IMR-90 (cell line): ENCODE measurements around a stretch of chr5.

DNA sequence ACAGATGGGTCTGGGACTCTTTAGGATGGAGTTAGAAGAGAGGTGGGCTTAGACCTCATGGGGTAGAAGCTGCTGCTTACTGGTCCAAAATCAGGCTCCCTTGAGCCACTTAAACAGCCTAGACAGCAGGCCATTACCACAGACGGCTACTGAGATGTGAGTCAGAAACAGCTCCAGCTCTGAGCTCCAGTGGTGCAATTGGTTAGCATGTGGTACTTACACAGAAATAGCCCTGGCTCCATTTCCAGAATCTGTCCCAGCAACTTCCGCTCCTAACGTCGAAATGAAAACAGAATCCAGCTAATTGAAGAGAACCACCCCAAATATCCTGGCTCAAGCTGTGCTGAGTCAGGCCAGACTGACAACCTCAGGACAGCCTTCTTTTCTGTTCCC, 15.5 kb downstream of the C5orf15 start:
- RRBS = no CpG with 5 or more reads among the region's 4 CpGs
CAGE:
- cytosol, long polyA plus RNA = no peak
- long polyA plus RNA = no peak
- nucleus, long polyA plus RNA = no peak

- RRBS = 30% methylated on average over 5 of the region's 20 CpGs
CAGE:
- cytosol, long polyA plus RNA = no peak
- long polyA plus RNA = no peak
- nucleus, long polyA plus RNA = no peak
Measured at GRCh38 chr5:134113871-134114123, 684 bp upstream of the TCF7 start.

DNA sequence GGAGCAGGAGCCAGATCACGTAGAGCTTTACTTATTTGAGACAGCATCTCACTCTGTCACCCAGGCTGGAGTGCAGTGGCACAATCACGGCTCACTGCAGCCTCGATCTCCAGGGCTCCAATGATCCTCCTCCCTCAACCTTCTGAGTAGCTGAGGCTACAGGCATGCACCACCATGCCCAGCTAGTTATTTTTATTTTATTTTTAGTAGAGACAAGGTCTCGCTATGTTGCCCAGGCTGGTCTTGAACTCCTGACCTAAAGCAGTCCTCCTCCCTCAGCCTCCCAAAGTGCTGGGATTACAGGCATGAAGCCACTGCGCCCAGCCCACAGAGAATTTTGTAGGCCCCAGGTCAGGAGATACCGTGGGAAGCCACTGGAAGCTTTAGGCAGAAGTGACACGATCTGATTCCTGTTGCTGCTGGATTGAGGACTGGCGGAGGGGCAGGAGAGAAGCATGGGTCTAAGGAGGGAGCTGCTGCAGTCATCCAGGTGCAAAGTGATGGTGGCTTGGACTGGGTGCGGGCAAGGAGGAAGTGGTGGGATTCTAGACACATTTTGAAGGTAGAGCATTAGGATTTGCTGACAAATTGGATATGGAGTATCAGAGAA, 20.6 kb downstream of the TCF7 start:
- RRBS = no CpG with 5 or more reads among the region's 9 CpGs
CAGE:
- cytosol, long polyA plus RNA = no peak
- long polyA plus RNA = no peak
- nucleus, long polyA plus RNA = no peak

- RRBS = no CpG with 5 or more reads among the region's 11 CpGs
CAGE:
- cytosol, long polyA plus RNA = no peak
- long polyA plus RNA = no peak
- nucleus, long polyA plus RNA = no peak
Measured at GRCh38 chr5:134141030-134141963, 26.8 kb downstream of the TCF7 start.

DNA sequence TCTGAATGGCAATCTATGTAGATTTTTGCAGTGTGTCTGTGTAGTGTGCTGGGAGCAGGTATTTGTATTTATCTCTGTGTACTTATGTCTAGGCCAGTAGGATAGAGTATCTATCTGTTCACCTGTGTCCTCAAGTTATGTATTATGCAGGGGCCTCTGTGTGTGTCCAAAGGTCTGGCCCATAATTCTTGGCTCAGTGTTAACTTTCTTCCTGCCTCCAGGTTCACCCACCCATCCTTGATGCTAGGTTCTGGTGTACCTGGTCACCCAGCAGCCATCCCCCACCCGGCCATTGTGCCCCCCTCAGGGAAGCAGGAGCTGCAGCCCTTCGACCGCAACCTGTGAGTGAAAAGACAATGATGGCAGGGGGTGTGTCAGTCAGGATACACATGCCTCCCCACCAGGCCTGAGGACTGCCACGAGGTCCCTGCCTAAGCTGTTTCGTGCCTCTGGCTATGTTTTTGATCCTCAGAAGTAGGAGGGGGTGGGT, 27.5 kb downstream of the TCF7 start:
- RRBS = no CpG with 5 or more reads among the region's 5 CpGs
CAGE:
- cytosol, long polyA plus RNA = no peak
- long polyA plus RNA = no peak
- nucleus, long polyA plus RNA = no peak

DNA sequence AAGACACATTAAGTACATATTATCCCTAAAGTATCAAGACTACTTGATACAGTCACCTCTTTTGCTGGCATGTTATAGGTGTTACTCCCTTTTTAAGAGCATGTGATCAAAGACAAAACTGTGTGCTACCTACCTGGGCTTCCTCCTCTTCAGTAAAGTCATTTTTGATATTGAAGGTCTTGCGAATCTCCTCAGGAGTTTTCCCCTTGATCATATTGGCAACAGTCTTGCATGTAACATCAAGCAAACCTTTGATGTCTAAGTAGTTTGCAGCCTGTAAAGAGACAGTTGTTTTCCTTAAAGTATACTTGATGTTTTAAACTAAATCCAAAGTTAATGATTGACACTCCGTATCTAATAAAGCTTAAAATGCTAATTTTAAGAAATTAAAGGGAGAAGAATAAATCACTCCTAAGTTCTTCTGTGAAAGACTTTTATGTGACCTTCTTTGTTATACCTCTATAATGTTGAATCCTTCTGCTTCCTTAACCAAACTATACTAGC, 18.4 kb downstream of the SKP1 start:
- RRBS = no CpG with 5 or more reads among the region's 2 CpGs
CAGE:
- cytosol, long polyA plus RNA = start-site peak on the minus strand centred at position 201 of the sequence, 23 bp wide, 577 and 704 reads in 2 replicates
- long polyA plus RNA = start-site peak on the minus strand centred at position 199 of the sequence, 21 bp wide, 539 and 551 reads in 2 replicates
- nucleus, long polyA plus RNA = no peak

DNA sequence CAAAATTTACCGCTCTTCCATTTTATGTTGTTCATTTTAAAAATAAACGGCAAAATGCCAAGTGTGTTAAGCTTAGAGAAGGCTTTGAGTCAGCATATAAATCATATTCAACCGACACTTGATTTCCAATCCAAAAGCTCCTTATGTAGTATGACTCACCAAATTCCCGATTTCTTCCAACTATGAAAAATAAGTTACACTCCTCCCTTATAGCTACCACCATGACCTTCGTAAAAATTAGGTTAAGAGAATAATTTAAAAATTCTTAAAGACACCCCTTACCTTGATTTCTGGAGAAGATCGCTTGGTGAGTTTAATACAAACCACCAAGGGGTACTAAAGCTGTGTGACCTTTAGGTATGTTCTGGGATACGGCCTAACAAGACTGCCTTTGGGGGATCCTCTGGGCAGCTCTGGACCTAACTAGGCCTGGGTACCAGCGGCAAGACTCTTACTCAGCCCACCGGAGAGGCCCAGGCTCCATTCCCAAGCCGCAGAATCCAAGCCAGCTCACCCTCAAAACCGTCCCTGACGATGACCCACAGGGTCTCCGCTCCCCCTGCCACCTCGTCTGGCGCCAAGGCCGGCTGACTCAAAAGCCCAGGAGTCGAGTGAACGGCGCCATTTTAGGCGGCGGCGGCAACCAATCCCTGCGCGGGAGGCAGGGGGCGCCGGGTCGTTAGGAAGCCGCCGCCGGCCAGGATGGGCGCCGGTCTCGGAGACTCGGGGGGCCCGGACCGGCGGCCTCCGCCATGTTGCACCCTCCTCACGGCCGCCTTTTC, 755 bp downstream of the PPP2CA start:
- RRBS = 2% methylated on average over 7 of the region's 40 CpGs
CAGE:
- cytosol, long polyA plus RNA = no peak
- long polyA plus RNA = no peak
- nucleus, long polyA plus RNA = no peak

DNA sequence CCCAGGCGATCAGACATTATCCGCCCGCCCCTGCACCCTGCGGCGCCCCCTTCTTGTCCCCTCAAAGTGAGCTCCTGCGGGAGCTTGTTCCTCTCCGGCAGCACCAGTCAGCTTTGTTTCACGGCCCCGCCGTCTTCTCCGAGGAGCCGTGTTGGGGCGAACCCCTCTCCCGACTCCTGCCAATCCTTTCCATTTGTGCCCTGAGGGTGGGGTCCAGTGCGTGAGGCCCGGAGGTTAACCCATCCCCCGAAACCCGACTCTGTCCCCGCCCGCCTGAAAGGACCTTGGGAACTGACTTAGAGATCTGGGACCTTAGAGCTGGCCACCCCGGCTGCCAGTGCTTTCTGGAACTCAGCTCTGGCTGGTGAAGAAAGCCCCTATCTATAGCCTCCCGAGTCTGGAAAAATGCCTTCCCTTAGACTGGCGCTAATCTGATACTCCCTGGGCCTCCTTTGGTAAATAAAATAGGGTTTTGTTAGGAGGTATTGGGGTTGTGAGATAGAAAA, 614 bp downstream of the UBE2B start:
- RRBS = 2% methylated on average over 8 of the region's 23 CpGs
CAGE:
- cytosol, long polyA plus RNA = no peak
- long polyA plus RNA = no peak
- nucleus, long polyA plus RNA = no peak

- RRBS = no CpG with 5 or more reads among the region's 4 CpGs
CAGE:
- cytosol, long polyA plus RNA = no peak
- long polyA plus RNA = no peak
- nucleus, long polyA plus RNA = no peak
Measured at GRCh38 chr5:134398339-134399122, 13.2 kb downstream of the CDKN2AIPNL start.

GRCh38 chr5:134437915-134438471, 26.3 kb upstream of the CDKN2AIPNL start:
- RRBS = no CpG with 5 or more reads among the region's 4 CpGs
CAGE:
- cytosol, long polyA plus RNA = no peak
- long polyA plus RNA = no peak
- nucleus, long polyA plus RNA = no peak

GRCh38 chr5:134527938-134528664, 2.6 kb downstream of the JADE2 start:
- RRBS = 8% methylated on average over 2 of the region's 17 CpGs
CAGE:
- cytosol, long polyA plus RNA = no peak
- long polyA plus RNA = no peak
- nucleus, long polyA plus RNA = start-site peak on the minus strand at chr5:134528427-134528455, 12 and 10 reads in 2 replicates

- RRBS = no CpG with 5 or more reads among the region's 4 CpGs
CAGE:
- cytosol, long polyA plus RNA = no peak
- long polyA plus RNA = no peak
- nucleus, long polyA plus RNA = no peak
Measured at GRCh38 chr5:134541780-134542127, 16.3 kb downstream of the JADE2 start.

DNA sequence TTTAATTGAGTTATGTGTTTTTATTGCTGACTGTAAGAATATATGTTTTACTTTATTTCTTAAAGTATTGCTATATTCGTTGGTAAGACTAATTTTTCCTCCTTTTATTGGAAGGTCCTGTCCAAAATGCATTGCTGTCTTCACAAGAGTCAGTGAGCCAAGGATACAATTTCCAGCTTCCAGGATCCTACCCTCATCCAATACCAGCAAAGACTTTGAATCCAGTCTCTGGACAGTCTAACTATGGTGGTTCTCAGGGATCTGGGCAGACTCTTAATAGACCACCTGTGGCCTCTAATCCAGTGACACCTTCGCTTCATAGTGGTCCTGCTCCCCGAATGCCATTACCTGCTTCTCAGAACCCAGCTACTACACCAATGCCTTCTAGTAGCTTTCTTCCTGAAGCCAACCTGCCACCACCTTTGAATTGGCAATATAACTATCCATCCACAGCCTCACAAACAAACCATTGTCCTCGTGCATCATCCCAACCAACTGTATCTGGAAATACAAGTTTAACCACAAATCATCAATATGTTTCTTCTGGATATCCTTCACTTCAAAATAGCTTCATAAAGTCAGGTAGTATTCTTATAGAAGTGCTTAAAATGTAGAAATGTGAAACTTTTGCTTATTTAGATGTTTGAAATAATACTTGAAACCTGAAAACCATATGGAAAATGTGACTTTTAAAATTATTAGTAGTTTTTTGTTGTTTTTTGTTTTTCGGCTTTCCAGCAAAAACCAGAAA, 12.6 kb downstream of the SEC24A start:
- RRBS = no CpG with 5 or more reads among the region's 5 CpGs
CAGE:
- cytosol, long polyA plus RNA = no peak
- long polyA plus RNA = no peak
- nucleus, long polyA plus RNA = no peak

DNA sequence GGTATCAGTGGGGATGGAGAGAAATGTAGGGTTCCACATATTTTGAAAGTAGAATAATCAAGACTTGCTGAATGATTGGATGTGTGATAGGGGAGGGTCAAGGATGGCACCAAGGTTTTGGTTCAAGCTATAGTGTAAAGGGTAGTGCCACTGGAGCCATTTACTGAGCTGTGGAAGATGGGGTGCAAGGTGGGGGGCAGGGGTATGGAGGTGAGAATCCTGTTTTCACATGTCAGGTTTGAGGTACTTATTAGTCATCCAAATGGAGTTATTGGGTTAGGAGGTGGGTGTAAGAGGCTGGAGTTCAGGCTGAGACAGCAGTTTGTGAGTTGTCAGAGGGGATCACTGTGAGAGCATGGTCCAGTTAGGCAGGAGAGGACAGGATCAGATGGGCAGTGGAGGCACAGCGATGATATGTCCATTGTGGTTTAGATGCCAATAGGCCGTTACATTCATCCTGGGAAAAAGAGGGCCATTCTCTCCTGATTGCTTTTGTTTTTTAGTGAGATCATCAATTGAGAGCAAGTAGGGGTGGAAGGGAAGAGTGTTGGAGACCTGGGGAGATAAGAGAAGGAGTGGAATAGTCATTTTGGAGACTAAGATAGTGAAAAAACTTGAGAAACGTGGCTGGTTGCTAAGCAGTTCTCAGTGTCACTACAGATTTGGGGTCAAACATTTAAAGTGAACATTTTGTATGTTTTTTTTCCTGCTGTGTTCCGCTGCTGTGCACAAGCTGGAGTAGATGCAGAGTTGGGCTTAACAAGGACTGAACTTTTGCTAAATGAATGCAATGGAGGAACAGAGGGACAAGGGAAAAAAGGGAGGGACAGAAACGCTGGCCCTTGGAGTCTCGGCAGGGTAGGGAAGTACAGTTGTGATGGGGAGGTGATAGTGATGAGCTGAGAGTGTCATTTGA, 9.1 kb downstream of the PCBD2 start:
- RRBS = no CpG with 5 or more reads among the region's 6 CpGs
CAGE:
- cytosol, long polyA plus RNA = no peak
- long polyA plus RNA = no peak
- nucleus, long polyA plus RNA = start-site peak on the plus strand centred at position 204 of the sequence, 20 bp wide, 16 and 13 reads in 2 replicates

DNA sequence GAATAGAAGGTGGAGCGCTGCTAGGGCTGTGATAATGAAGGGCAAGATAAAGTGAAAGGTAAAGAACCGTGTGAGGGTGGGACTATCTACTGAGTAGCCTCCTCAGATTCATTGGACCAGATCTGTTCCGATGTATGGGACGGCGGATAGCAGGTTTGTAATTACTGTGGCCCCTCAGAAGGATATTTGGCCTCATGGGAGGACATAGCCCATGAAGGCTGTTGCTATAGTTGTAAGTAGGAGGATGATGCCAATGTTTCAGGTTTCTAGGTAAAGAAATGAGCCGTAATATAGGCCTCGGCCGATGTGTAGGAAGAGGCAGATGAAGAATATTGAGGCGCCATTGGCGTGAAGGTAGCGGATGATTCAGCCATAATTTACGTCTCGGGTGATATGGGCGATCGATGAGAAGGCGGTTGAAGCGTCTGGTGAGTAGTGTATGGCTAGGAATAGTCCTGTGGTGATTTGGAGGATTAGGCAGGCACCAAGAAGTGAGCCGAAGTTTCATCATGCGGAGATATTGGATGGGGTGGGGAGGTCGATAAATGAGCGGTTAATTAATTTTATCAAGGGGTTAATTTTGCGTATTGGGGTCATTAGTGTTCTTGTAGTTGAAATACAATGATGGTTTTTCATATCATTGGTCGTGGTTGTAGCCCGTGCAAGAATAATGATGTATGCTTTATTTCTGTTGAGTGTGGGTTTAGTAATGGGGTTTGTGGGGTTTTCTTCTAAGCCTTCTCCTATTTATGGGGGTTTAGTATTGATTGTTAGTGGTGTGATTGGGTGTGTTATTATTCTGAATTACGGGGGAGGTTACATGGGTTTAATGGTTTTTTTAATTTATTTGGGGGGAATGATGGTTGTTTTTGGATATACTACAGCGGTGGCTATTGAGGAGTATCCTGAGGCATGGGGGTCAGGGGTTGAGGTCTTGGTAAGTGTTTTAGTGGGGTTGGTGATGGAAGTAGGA, 18.8 kb downstream of the PCBD2 start:
- RRBS = no CpG with 5 or more reads among the region's 26 CpGs
CAGE:
- cytosol, long polyA plus RNA = no peak
- long polyA plus RNA = no peak
- nucleus, long polyA plus RNA = no peak

DNA sequence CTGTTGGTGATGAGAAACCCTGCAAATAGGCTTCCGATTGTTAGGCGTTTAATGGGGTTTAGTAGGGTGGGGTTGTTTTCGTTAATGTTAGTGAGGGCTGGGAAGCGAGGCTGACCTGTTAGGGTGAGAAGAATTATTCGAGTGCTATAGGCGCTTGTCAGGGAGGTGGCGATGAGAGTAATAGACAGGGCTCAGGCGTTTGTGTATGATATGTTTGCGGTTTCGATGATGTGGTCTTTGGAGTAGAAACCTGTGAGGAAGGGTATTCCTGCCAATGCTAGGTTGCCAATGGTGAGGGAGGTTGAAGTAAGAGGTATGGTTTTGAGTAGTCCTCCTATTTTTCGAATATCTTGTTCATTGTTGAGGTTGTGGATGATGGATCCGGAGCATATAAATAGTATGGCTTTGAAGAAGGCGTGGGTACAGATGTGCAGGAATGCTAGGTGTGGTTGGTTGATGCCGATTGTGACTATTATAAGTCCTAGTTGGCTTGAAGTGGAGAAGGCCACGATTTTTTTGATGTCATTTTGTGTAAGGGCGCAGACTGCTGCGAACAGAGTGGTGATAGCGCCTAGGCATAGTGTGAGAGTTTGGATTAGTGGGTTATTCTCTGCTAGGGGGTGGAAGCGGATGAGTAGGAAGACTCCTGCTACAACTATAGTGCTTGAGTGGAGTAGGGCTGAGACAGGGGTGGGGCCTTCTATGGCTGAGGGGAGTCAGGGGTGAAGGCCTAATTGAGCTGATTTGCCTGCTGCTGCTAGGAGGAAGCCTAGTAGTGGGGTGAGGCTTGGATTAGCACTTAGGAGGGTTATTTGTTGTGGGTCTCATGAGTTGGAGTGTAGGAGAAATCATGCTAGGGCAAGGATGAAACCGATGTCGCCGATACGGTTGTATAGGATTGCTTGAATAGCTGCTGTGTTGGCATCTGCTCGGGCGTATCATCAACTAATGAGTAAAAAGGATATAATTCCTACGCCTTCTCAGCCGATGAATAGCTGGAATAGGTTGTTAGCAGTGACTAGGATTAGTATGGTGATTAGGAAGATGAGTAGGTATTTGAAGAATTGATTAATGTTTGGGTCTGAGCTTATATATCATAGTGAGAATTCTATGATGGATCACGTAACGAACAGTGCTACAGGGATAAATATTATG, 20.5 kb downstream of the PCBD2 start:
- RRBS = no CpG with 5 or more reads among the region's 29 CpGs
CAGE:
- cytosol, long polyA plus RNA = no peak
- long polyA plus RNA = no peak
- nucleus, long polyA plus RNA = no peak

- RRBS = no CpG with 5 or more reads among the region's 2 CpGs
CAGE:
- cytosol, long polyA plus RNA = no peak
- long polyA plus RNA = no peak
- nucleus, long polyA plus RNA = no peak
Measured at GRCh38 chr5:134965558-134966061, 2.1 kb upstream of the CATSPER3 start.

DNA sequence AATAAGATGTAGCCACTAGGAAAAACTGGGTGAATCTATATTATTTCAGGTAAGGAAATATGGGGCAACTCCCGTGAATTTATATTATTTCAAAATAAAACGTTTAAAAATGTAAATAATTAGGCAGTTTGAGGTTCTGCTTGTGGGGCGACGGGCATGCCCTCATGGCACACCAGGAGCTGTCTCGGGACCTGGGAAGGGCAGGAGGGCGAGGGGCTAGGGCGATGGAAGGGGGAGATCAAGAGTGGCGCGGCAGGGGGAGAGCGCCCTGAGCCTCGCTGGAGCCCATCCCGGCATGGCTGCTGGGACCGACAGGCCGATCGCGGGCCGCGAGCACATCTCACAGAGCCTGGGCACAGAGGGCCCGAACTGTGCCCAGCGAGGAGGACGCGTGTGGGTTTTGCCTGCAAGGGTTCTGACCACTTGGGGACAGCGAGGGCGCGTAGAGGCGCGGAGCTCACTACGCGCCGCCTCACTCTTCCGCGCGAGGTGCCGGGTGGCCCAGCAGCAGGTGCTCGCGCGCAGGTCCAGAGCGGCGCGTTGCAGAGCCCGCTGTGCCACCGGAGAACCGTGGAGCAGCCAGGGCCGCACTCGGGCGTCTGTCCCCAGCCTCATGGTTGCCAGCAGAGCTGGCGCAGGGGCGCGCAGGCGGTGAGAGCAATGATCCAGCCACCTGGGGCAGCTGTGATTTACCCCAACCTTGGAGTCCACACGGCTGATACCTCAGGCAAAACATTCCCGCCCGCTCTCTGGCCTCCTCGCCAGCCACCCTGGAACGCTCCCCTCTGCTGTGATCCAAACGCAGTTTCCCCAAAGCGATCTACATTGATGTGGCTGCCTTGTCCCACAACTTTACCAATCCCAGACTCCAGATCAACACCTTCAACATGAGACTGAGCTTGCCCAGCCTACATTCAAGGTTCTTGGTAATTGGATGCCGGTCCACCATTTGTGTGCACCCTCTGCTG, 16.3 kb upstream of the PITX1 start:
- RRBS = 28% methylated on average over 9 of the region's 58 CpGs
CAGE:
- cytosol, long polyA plus RNA = no peak
- long polyA plus RNA = no peak
- nucleus, long polyA plus RNA = no peak

GRCh38 chr5:135140542-135141152, 106.6 kb upstream of the PITX1 start:
- RRBS = no CpG with 5 or more reads among the region's 8 CpGs
CAGE:
- cytosol, long polyA plus RNA = no peak
- long polyA plus RNA = no peak
- nucleus, long polyA plus RNA = no peak

DNA sequence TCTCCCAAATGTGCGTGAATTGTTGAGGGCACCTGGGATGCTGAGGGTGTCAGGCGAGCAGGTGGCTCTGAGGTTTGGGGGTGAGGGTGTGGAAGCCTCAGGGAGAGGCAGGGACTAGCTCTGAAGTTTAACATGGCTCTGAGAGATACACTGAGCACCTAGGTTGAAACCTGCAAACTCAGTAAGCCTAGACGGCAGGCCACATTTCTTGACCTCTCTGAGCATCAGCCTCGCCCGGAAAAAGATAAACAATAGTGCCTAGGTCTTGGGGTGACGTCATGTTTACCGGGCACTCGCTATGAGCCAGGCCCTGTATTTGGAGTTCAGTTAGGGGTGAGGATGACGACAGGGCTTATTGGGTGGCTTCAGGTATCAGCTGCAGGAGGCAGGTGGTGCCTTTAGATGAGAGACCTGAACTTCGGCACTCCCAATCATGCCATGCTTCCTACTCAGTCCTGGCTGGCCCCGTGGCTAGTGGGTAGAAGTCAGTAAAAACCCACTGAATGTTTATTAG, 107.8 kb upstream of the PITX1 start:
- RRBS = 100% methylated on average over 1 of the region's 11 CpGs
CAGE:
- cytosol, long polyA plus RNA = no peak
- long polyA plus RNA = no peak
- nucleus, long polyA plus RNA = no peak